Placental pericyte (primary cell): Measurements from ENCODE around the genes HAUS4, PABPN1 and MYH7.

DNA sequence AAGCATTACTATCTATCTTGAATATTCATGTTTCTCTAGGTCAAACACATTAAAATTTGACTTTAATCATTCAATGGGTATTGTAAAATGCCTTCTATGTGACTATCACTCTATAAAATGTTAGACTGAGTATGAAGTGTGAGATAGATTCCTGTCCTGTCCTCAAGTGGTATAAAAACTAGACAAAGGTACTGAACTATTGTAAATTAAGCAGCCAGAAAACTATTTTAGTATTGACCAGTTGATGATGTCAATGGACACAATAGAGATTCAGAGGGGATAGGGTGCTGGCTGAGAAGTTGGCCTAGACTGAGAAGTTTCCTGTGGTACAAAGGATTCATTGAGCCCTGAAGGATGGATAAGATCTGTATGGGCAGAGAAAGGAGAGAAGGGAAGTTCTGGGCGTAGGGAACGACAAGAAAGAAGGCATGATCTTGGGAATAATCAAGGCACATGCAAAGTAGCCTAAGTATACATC is 44.7 kb downstream of the DAD1 start:
- CAGE, long polyA plus RNA, result no peak

- CAGE, long polyA plus RNA, result no peak
These were observed 32.7 kb downstream of the DAD1 start for GRCh38 chr14:22556135-22556899.

- CAGE, long polyA plus RNA, result no peak
These were observed 23.3 kb downstream of the DAD1 start for GRCh38 chr14:22565659-22566137.

DNA sequence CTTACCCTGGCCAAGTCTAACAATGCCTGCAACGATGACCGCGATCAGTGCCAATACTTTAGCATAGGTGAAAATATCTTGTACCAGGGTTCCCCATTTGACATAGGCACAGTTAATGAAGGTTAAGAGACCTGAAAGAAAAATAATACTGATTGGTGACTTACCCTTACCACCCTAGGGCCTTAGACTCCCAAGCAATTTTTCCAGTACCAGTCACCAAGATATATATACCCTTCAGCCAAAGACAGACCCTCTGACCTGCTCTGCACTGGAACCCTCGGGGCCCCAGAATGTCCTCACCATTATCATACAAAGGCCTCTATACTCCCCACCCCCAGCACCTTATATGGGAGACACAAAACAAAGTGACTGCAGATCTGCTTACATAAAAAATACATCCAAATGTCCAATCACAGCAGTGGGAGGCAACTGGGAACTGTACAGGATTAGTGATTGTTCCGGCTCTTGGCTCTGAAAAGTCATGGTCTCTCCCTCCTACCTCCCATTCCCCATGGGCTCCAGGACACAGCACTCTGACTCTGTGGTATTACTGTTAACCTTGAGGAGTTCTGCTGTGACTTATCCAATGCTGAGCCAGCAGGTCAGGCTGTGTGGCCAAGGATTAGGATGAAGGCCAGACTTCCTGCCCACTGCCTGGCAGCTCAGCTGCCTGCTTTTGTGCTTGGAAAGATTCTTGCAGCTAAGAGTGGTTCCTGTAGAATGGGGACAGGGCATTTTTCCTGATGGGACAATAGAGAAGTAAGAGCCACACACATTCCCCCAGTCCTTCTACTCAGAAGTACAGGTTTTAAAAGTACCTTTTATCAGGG is 13.6 kb downstream of the OXA1L start:
- CAGE, long polyA plus RNA, result no peak

- CAGE, long polyA plus RNA, result no peak
These were observed 6.4 kb upstream of the SLC7A7 start for GRCh38 chr14:22821673-22821935.

DNA sequence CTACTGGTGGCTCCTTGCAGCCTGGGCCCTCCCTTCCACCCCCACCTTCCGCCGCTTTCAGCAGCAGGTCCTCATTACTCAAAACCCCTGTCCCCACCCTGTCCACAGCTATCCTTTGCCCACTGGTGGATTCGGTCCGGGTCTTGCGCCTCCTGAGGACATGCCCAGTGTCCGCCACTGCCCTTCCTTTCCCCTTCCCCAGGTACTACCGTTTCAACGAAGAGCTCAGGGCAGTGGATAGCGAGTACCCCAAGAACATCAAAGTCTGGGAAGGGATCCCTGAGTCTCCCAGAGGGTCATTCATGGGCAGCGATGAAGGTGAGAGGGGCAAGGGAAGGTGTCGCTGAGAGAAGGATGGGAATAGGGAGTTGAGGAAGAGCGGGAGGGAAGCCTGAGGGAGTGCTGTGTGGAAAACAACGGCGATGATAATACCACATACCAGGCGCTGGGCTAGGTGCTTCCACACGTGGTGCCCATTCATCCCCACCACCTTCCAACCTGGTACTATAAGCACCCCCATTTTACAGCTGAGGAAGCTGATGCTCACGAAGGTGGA is 8.7 kb downstream of the MMP14 start:
- CAGE, long polyA plus RNA, result no peak

GRCh38 chr14:22956344-22957334 is at the start of gene HAUS4:
TSS of gene HAUS4 (minus strand) at chr14:22957090.
- CAGE, long polyA plus RNA, result no peak

DNA sequence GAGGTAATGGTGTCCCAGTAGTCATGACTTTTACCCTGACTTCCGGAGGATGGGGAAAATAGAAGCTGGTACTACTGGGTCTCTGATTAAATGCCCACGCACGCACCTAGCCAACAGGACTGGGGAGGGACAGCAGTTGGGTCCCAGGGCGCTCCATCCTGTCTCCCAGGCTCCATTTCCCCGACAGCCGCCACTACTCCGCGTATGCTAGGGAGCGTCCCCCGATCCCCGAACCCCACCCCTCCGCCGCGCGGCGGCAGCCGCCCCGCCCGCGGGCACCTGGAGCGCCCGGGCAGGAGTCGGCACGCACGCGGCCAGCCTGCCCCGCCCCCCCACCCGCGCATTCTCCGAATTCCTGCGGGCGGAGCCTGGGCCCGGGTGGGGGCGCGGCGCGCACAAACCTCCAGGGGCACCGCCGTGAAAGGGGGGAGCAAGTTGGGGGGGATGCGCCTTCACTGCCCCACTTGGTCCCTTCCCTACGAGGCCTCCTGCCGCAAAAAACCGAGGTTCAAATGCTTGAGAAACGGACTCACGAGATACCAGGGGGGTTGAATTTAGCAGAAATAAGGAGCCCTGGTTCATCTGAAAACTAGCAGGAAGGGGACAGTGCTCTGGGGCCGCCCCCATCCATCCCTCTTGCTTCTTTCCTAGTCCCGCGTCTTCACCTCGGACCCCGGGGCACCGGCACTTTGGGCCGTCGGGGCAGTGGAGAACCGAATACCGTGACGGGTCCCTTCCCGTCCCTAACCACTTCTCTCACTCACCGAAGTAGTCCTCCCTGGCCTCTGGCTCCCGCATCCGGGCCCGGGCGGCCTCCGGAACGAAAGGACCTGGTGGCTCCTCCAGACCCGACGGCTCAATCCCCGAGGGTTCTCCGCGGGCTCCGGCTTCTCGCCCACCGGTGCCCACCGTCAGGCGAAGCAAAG is 1.6 kb downstream of the AJUBA start:
- CAGE, long polyA plus RNA, result no peak

GRCh38 chr14:22981423-22982158 is 760 bp downstream of the AJUBA start:
- CAGE, long polyA plus RNA, result no peak

- CAGE, long polyA plus RNA, result no peak
These were observed 5.5 kb upstream of the CDH24 start for GRCh38 chr14:23062788-23063255.

DNA sequence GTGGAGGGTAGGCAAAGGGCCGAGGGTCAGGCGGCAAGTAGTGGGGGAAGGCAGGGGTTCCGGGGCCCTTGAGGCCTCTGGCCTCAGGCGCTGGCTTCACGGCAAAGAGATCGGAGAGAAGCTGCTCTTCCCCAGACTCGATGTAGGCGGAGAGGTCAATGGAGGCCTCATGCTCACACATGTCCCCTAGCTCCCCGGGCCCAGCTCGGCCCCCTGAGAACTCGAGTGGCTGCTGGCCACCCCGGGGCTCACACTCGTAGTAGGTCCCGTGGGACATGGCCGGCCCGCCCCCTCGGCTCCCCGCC is 288 bp downstream of the CEBPE start:
- CAGE, long polyA plus RNA, result no peak

- CAGE, long polyA plus RNA, result no peak
These were observed 18.3 kb upstream of the CEBPE start for GRCh38 chr14:23137240-23137959.

- CAGE, long polyA plus RNA, result no peak
These were observed 1.6 kb downstream of the BCL2L2 start for GRCh38 chr14:23308318-23308636.

- CAGE, long polyA plus RNA, result no peak
These were observed 4.2 kb downstream of the BCL2L2 start for GRCh38 chr14:23310618-23311432.

DNA sequence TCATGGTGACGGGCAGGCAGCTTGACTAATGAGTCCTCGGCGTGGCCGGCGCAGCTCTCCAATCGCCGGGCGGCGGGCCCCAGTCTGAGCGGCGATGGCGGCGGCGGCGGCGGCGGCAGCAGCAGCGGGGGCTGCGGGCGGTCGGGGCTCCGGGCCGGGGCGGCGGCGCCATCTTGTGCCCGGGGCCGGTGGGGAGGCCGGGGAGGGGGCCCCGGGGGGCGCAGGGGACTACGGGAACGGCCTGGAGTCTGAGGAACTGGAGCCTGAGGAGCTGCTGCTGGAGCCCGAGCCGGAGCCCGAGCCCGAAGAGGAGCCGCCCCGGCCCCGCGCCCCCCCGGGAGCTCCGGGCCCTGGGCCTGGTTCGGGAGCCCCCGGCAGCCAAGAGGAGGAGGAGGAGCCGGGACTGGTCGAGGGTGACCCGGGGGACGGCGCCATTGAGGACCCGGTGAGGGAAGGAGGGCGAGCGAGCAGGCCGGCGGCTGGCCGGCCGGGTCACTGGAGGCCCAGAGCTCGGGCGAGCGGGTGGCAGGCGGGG is at the start of gene PABPN1:
PABPN1 (plus strand) TSS at position 82 of the 535 bp plus-strand sequence.
- CAGE, long polyA plus RNA, result no peak

GRCh38 chr14:23364080-23364589 is 837 bp downstream of the EFS start:
- CAGE, long polyA plus RNA, result no peak

DNA sequence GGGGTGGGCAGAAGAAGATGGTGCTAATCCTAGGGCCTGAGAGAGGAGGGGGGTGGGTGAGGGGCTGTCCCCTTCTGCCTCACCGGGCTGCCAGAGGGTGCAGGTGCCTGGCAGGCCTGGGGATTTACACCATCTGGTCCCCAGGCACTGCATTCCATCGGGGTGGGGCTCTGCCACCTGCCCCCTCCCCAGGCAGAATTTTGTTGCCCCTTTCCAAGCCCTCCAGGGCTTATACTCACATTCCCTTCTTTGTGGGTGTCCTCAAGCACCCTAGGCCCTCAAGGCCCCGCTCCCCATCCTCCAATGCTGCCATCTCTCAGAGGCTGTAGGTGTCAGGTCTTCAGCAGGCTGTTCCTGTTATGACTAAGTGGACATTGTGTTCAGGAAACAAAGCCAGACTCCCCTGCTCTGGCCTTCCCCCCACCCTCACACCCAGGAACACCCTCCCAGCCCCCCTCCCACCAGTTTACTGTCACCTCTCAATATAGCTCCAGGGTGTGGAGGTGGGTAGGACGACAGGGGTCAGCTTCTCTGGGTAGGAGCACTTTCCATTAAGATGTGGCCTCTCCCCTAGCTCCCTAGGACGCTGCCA is 1.3 kb upstream of the MYH6 start:
- CAGE, long polyA plus RNA, result no peak

DNA sequence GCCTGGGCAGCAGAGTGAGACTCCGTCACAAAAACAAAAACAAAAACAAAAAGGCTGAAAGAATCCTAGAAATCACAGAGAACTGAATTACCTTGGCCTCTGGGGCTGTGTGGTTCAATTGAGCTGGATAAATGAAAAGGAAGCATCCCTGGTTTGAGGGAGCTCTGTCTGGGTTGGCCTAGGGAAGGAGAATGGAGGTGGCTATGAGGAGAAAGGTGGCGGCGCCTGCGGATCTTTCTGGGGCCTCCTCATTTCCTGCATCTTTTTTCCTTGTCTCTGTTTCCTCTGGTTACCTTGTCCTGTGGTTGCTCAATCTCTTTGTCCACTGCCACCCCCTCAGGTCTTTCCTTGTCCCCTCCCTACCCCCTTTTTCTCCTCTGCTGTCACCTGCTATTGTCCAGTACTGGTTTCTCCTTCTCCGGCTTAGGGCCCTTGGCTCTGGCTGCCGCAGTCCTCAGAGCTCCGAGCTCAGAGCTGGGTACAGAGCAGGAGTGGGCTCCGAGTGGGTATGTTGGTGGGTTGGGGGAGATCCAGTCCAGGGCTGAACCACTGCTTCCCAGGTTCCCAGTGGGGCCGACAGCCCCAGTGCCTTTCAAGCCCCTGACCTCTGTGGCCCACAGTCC is 3.2 kb upstream of the MYH6 start:
- CAGE, long polyA plus RNA, result no peak

- CAGE, long polyA plus RNA, result no peak
These were observed 7.1 kb downstream of the MYH7 start for GRCh38 chr14:23428197-23428828.

DNA sequence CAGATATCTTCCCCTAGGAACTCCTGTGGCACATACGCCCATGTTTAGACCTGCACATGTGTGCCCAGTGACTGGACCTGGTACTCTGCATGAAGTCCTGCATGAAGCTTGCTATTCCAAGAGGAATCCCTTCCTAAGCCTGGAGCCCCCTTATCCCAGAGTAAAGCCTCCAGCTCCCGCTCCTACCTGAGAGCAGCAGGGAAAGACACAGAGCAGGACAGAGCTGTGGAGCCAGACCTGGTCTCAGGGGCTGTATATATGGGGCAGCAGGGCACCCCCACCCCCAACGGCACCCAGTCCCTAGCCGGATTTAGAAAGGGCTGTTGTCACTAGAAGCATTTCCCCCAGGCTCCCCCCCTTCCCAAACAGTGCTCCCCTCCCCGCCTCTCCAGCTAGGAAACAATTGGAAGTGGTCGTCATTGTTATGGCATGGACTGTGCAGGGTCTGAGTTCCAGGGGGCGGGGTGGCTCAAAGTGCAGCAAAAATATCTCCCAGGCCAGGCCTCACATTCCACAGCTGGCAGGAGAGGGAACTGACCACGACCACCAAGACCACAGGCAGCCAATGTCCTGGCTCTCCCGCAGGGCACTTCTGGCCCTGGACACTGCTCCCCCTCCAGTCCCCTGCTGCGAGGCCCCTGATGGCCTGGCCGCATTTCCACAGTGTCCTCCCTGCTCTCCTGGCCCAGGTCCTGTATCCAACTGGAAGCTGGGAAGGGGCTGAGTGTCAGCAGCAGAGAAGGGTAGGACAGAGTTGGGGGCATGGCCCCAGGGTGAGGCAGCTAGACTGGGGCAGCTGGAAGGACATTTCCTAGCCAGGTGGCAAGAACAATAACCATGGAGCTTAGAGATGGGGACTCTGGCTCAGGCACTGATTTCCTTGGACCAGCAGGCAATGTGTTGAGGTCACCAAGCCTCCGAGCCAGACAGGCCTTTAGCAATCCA is at the start of gene MYH7:
MYH7 (minus strand) TSS at position 227 of the 945 bp plus-strand sequence.
- CAGE, long polyA plus RNA, result no peak